Mucosa of descending colon (tissue), 1 donor: ENCODE measurements around the genes ZNF131, MRPS30, HCN1 and ITGA2.

GRCh38 chr5:42587597-42588070 is 164.4 kb downstream of the GHR start:
- PRO-cap = no peak

DNA sequence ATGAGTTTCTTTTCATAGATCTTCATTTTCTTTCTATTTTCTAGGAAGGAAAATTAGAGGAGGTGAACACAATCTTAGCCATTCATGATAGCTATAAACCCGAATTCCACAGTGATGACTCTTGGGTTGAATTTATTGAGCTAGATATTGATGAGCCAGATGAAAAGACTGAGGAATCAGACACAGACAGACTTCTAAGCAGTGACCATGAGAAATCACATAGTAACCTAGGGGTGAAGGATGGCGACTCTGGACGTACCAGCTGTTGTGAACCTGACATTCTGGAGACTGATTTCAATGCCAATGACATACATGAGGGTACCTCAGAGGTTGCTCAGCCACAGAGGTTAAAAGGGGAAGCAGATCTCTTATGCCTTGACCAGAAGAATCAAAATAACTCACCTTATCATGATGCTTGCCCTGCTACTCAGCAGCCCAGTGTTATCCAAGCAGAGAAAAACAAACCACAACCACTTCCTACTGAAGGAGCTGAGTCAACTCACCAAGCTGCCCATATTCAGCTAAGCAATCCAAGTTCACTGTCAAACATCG is 38.1 kb upstream of the CCDC152 start:
- PRO-cap = no peak

DNA sequence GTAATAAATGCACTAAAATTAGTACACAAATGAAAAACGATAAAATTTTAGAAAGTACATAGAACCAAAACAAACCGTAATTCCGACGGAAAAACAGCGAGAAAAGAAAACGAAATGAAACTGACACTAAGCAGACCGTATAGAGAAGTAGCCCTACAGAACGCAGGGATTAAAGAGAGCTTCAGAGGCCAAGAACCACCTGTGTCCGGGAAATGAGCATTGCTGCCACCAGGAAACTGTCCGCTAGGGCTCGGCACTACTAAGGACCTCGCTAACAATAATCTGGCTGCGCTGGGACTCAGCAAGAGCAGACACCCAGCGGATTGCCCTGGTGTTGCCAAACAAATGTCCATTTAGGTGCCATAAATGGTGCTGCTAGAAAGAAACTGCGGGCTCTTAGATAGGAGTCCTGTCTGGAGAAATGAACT is 90.9 kb downstream of the ANXA2R start:
- PRO-cap = no peak

DNA sequence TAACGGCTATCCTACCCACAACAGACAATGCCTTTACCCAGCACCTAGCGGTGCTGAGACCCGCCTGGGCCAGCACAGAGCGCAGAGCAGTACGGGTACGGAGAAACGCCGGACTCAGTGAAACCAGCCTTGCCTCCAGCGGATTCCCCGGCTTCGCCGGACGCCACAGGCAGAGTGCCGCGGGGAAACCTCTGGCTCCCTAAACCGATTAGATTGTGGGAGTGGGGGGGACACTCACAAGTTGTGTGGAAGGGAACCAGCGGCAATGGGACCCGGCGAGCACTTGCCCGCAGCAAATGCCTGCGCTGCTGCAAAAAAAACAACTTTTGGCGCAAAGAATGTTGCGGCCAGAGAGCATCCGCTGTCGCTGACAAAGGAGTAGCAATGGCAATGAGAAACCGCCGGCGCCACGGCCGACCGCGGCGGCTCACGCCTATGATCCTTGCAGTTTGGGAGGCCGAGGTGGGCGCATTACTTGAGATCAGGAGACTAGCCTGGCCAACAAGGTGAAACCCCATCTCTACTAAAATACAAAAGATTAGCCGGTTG is 88.1 kb downstream of the ANXA2R start:
- PRO-cap = bidirectional peak, plus-strand start at position 390 of the sequence, minus-strand start at position 267 of the sequence

DNA sequence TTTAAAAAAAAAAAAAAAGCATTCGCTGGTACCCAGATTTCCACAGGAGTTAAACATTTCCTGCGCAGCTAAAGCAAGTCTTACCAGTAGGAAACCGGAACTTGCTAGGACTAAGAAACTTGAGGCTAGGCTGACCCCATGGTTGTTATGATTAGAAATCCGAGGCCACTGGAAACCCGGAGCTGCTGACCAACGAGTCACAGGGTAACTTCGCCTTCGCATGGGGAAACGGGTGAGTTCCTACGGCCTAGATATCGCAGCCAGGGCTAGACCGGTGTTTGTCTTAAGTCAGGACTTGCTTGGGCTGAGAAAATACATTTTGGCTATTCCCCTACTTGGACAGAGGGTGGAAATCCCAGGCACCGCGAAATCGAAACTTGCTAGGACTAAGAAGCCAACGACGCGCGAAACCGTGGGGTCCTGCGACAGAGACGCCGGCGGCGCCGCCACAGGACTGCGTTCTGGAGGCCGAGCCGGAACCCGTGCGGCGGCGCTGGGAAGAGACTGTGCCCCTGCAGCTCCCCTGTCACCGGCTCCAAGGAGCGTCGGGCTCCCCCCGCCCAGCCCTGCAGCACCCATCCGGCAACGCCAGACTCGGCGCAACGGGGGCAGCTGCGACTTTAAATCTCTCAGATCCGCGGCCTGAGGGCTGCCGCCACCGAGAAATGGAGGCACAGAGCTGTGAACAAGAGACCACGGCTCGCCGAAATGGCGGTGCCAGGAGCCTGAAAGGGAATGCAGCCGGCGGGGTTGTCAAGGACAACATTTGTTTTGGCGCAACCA is 1.7 kb upstream of the ANXA2R start:
- PRO-cap = bidirectional peak, plus-strand start at position 113 of the sequence, minus-strand start at position 112 of the sequence

GRCh38 chr5:43074502-43074982 is 34.4 kb upstream of the ANXA2R start:
- PRO-cap = no peak

DNA sequence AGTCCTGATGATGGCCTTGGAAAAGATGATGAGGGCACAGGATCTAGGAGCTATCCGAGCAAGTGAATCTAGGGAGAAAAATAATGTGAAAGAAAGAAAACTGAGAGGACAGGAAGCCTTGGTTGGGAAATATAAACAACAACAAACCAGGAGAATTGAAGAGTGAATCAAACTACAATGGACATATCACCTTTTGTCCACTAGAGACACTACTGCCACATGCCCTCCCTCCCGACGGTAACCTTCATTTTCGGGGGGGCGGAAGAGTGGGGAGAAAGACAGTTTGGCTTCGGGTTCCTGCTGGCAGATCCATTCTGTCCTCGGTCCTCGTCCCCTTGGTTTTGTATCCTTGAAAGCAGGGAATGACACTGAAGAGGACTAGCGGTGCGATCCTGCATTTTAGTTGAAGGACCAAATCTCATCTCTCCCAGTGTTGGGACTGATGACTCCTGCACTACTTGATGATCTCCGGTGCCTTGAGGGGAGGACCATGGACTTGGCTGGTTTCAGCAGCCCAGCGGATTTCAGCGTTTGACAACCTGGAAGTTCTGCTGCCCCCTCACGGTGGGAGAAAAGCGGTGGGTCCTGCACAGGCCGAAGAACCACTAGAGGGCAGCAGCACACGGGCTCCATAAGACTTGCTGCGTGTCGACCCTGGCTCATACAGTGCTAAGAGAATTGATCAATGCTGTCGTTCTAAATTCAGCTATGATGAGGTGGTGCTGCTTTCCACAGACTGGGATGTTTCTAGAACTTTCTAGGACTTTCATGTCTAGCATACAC is 15.2 kb upstream of the ZNF131 start:
- PRO-cap = no peak

DNA sequence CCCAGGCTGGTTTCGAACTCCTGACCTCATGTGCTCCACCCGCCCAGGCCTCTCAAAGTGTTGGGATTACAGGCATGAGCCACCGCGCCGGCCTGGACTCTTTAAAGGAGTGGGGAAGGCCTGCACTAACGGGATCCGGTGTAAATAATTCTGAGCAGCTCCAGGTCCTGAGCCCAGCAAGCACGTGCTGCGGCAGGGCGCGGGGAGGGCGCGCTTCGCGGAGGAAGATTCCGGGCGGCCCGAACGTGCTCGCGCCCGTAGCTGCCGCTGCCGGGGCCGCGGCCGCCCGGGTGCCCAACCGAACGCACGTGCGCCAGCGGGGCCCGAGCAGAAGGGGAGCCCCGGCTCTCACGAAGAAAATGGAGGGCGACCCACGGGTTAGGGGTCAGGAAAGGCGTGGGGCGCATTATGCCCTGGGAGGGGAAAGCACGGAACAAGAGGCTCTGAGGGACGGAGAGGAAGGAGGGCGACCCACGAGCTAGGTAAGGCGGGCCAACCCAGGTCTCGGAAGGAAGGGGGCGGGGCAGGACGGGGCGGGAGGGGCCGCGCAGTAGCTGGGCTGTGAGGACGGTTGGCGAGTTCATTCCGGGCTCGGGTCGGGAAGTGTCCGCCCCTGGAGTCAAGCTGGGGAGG is at the start of gene ZNF131:
Gene ZNF131, plus strand, starts transcription at position 273 of the 633 bp plus-strand sequence.
- PRO-cap = bidirectional peak, plus-strand start at position 276 of the sequence, minus-strand start at position 99 of the sequence; bidirectional peak, plus-strand start at position 526 of the sequence, minus-strand start at position 445 of the sequence

DNA sequence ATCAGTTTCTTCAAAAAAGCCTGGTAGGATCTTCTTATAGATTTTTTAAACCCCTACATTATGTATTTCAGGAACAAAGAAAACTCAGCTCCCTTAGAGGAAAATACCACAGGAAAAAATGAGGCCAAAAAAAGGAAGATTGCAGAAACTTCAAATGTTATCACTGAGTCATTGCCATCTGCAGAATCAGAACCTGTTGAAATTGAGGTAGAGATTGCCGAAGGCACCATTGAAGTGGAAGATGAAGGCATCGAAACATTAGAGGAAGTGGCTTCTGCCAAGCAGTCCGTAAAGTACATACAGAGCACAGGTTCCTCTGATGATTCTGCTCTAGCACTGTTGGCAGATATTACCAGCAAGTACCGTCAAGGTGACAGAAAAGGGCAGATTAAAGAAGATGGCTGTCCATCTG is 30.8 kb upstream of the NIM1K start:
- PRO-cap = no peak

DNA sequence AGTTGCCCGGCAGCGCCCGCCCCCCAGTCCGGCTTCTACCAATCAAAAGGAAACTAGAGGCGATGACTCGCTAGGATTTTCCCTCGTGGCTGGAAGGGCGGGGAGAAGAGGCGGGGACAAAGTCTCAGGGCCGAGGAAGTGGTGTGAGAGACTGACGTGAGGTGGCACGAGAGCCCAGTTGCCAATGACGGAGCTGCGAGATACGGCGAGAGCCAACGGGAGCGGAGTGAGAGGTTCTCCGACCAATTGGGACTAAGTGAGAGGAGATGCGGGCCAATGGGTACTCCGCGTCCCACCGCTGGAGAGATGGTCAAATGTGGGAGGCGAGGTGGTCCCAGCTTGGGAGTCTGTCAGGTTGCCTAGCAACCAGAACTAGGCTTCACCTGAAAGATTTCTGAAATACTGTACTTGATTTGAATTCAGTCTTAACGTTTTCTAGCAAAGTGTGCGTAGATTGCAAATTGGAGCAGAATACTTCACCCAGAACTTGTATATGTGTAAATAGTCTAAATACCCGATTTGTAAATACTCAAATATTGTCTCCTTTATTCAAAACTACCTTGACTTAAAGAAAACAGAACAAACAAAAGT is 408 bp upstream of the HMGCS1 start:
- PRO-cap = bidirectional peak, plus-strand start at position 146 of the sequence, minus-strand start outside the sequence

DNA sequence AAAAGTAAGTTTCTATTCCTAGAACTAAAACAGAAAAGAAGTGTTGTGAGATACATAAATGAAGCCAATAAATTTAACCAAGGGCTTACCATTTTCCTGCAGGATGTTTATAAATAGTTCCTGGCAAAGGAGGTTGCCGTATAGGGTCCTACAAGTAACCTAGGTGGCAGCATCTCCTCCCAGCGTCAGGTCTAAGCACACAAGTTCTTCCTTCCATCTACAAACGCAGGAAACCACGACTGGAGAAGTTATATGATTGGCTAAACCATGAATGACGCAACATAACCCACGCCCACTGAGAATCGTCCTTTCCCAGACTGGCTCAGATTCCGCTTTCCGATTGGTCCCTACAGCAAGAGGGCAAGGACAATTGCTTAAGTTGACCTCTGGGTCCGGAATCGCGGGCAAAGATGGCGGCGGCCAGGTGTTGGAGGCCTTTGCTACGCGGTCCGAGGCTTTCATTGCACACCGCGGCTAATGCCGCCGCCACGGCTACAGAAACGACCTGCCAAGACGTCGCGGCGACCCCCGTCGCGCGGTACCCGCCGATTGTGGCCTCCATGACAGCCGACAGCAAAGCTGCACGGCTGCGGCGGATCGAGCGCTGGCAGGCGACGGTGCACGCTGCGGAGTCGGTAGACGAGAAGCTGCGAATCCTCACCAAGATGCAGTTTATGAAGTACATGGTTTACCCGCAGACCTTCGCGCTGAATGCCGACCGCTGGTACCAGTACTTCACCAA is at the start of gene MRPS30:
Gene MRPS30, plus strand, starts transcription at position 395 of the 742 bp plus-strand sequence.
- PRO-cap = bidirectional peak, plus-strand start at position 397 of the sequence, minus-strand start at position 193 of the sequence

- PRO-cap = no peak
Observed at GRCh38 chr5:44942391-44942915, 133.7 kb downstream of the MRPS30 start.

DNA sequence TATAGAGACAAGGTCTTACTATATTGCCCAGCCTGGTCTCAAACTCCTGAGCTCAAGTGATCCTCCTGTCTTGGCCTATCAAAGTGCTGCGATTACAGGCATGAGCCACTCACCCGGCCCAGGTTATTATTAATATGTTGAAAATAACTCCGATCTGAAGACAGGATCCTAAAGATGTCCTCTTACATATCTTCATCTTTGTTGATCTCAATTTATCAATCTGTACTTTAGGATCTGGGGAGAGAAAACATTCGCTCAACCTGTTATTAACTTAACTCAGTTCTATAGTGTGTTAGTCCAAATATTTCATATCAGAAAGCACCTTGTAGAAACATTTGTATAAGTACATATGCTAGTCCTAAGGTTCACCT is 248.8 kb downstream of the HCN1 start:
- PRO-cap = no peak

- PRO-cap = no peak
Observed at GRCh38 chr5:45695963-45696768, at the start of gene HCN1. Gene HCN1 (minus strand): TSS chr5:45696380.

DNA sequence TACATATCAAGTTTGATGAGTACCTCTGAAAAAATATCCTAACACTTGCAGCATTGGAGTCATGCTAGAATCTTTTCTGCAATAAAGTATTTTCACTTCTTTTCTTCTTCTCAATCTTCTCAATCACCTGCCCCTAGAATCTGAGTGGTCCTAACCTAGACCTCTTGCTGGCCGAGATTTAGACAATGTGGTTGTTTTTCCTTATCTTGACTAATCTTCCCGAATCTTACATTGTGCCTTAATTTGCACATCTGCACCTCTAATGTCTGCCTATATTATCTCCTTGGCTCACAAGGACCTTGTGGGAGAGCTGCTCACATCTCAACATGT is 16.1 kb downstream of the EMB start:
- PRO-cap = no peak

DNA sequence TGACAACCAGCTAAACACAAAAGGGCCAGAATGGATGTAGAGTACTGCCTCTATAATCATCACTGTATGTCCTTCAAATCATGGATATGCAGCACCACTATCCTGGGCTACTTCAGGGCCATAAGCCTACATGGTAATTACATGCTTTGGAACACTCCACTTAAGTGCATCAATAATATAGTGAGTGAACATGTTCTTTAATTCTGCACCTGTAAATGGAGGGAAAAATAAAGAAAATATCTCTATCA is 575.2 kb downstream of the ISL1 start:
- PRO-cap = no peak

DNA sequence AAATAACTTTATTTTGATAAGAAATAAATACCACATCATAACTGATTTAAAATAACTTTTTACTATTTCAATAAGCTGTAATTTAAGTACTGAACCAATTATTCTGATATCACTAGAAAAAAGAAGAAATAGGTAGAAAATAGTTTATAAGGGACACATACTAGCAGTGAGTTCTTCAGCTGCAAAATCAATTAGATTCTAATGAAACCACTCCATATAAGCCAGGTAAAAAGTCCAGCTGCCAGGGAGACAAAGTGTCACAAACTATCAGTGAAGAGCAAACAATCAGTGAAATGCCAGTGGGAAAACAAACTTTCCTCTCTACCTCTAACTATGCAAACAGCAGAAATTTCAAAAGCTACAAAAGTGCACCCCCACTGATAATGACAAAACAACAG is 637.3 kb upstream of the ITGA1 start:
- PRO-cap = no peak

- PRO-cap = no peak
Observed at GRCh38 chr5:52777180-52777505, 10.6 kb upstream of the ITGA1 start.

DNA sequence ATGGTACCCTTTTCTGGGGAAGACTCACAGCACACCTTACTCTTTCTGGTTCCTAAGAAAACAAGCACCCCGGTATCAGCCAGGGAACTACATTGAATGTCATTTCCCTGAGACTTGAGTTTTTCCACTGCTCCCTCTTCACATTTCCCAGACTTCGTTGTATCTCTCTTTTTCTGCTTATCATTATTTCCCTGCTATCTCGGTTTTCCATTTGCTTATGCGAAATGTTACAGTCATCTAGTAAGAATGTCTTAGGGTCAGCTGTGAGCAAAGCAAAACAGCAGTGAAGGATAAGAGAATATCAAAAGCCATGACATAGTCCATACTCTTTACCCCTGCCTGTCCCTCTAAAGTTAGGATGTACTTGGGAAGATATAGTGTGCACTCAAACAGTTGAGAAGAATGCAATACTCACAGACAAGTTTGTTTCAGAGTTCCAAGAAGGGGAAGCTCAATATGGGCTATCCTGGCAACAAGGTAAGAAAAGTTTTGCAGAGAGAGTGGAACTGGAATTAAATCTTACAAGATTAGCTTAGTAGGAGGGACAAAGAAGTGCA is 88.8 kb downstream of the ITGA1 start:
- PRO-cap = no peak

- PRO-cap = bidirectional peak, plus-strand start at chr5:52989340, minus-strand start at chr5:52989223
Observed at GRCh38 chr5:52988662-52989700, at the start of gene ITGA2. Gene ITGA2 (plus strand): TSS chr5:52989352.